ENCODE data around the genes TPH1, CSRP3 and NAV2.

GRCh38 chr11:17414073-17414676, 25.7 kb upstream of the KCNJ11 start:
- PRO-cap, result no peak

- PRO-cap, result no peak
Observed at GRCh38 chr11:17714094-17714872, 5.1 kb upstream of the MYOD1 start.

DNA sequence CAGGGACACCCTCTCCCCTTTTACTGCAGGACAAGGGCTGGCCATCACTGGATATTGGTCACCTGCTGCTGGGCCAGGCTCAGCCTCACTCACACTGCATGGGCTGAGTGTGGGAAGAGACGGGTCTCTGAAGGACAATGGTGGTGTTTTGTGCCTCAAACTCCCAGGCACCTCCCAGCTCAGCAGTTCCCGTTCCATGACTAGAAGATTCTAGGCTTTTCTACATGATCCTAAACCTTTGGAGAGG, 27.4 kb downstream of the KCNC1 start:
- PRO-cap, result no peak

DNA sequence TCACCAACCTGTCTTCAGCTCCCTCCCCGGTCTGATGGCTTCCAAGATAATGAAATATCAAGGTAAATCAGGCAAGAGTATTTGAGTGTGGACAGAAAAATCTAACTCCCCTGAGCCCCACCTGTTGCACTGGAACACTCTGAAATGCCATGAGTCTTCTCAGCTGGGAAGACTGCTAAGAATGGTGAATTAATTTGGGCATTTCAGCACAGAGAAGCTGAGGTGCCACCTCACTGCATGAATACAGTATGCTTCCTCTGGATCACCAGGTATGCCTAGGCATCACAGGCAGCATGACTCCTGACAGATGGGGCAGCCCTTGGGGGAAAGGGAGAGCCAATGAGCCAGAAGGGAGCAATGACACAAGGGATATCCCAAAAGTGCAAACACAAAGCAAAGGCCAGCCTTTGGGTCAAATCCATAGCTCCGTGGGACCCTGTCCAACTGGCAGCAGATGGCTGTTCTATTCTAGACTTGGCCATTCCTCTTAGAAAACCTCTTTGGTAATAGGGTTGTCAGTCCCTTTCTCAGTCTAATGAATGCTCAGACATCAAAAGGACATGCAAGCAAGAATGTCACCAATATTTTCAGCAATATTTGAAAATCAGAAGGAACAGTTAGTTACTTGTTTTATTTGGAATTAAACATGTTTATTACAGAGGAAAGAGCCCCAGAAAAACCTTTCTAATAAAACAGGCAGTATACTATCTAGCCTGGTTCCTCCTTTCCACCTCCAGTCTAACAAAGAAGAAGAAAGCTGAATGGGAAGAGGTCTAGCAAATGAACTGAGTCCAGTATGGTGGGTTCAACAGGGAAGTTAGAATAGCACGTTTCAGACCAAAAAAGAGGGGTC, 73.3 kb downstream of the SERGEF start:
- PRO-cap, result no peak

- PRO-cap, result no peak
Observed at GRCh38 chr11:18046175-18046578, at the start of gene TPH1. Gene TPH1, minus strand, starts transcription at chr11:18046269.

- PRO-cap, result no peak
Observed at GRCh38 chr11:18320097-18320491, 1.8 kb downstream of the HPS5 start.

DNA sequence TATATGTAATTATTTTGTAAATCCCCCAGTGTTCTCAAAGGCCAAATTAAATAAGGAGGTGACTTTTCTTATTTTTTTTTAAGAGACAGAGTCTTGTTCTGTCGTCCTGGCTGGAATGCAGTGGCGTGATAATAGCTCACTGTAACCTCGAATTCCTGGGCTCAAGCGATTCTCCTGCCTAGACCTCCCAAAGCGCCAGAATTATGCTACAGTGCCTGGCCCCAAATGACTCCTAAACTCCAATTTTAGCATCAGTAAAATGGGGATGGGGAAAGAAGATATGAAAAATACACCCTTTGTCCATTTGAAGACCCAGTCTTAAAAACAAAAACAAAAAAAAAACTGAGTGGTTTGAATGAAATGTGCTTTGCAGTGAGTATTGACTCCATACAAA, 863 bp downstream of the GTF2H1 start:
- PRO-cap, result no peak

DNA sequence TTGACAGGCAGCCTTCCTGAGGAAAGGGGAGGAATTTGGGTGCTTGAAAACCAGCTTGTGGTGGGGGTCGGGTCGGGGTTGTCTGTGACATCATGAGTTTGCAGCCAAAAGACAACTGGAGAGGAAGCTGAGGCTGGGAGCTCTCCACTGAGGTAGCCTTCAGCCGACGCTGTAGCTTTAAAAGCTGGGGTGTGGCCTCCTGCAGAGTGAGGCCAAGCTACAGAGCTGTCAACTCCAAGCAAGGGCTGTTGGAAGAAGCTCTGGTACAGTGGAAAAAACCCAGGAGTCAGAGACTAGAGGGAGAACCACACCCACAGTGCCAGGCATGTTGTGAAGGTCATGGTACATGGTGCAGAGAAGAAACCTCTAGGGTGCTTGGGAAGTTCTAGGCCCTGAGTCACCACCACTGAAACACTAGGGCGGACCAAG, 10.8 kb upstream of the LDHA start:
- PRO-cap, result bidirectional peak, plus-strand start at position 107 of the sequence, minus-strand start outside the sequence; unidirectional peak, plus-strand start at position 322 of the sequence

DNA sequence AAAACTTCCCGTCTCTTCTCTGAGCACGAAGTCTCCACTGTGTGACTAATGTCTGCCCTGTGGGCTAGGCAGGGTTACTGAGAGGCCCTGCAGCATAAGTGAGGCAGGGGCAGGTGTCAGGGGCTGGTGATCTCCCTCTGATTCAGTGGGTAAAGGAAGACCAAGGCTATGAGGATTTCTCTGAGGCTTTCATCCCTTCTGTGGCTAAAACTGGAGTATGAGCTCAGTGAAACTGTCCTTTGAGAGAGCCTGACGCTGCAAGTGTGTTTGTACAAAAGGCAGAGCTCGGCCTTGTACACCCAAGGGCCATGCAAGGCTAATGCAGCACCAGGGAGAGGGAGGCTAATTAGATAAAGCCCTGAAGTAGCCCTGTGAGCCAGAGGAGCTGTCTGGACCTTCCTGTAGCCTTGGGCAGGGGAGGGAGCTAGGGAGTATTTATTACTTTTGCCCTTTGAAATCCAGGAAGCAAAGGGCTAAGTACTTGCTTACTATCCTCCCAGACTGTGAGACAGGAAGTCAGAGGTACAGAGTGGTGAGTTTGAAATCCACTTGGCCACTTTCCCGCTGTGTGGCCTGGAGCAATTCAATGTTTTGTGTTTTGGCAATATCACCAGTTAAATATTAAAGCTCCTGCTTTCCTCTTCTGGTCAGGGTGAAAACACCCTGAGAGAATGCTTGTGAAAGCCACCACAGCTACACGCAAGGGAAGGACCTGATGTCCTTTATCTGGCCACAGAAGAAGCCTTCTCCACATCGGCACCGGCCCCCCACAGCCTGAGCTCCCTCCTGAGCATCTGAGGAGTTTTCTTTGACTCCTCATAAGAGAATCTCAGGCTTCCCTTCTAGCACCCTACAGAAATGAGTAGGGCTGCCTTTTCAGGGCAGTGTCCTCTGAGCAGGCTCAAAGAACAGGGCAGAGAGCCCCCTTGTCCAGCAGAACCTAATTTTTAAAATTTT, 10.1 kb upstream of the LDHA start:
- PRO-cap, result bidirectional peak, plus-strand start at position 504 of the sequence, minus-strand start at position 467 of the sequence

DNA sequence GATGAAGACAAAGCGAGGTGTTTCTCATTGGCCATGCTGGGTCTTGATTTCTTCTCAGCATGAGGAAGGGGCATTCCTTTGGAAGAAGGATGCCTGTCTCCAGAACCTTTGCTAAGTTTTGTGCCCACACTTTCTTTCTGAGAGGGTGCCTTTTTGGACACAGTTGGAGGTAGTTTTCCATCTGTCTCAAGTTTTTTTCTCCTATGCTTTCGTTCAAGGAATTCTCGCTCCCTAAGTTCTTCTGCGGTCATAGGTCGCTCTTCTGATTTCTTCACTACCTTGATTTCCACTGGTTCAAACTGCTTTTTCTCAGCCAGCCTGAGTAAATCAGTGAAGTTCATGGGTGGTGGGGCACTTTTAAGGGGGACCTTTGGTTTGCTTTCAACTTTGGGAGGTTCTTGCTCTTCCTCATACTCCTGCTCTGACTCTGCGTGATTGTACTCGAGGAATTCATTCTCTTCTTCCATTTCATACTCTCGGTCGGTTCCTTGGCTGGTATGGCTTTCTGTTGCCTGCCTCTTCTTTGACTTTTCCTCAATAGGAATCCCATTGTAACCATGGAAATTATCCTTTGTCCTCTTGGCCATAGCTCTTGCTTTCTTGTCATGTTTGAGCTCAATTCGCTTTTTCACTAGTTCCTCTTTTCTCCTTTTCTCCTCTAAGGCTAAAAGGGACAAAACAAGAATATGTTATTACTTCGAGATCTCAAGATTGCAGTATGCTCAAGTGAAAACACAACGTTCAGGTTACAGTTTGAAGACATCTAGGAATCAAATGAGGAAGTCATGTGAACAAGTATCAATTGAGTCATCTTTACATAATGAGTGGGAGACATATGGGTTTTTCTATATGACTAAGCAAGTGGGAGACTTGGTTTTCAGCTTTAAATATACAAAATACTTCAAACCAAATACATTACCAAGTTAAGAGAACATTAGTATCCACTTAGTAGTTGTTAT, 16.1 kb downstream of the MISFA start:
- PRO-cap, result no peak

DNA sequence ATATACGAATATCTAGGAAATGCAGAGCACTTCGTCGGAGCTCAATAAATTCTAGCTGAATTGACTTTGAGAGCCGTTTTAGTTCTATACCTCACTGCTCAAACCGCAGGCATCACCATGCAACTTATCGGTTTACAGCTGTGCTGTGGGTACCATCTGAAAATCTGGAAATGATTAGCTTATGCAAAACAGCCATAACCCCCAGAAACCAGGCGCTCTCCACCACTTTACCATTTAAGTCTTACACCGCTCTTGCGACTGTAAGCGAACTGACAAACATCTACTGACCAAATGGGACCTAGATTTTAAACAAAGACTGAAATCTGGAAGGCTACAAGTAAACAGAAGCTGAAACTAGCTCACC, 925 bp downstream of the SPTY2D1 start:
- PRO-cap, result bidirectional peak, plus-strand start at position 234 of the sequence, minus-strand start at position 134 of the sequence

DNA sequence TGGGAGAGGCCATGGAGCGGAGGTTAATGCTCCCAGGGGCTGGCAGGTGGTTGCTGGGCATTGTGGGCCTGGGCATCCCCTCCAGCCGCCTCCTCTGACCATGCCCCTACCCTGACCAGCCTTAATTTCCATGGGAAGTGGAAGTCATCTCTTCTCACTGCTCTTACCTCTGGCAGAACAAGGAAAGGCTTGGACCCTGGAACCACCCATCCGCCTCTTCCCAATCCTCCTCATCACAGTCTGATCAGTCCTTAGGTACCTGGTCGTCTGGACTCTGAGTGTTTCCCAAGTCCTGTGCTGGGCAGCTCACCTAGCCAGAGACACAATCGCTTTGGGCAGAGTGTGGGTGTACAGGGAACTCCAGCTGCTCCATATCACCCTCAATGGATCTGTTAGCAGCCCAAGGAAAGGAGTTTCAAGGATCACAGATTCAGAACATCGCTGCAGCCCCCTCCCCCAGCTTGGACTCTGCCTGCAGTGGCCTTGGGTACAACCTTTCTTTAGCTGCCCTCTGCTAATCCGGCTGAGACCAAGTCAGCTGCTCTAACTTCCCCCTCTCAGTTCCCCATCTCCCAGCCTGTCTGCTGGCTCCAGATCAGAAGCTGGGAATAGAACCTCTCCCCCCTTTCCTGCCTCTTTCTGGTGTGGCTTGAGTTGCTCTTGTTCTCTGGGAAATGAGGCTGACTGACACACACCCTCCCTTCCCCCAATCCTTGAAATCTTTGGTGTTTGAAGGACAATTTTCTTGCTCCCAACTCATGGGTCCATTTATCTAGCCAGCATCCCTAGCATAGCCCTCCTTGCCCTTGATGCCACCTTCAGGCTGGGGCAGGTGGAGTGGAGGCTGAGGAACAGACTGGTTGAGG, 1.2 kb downstream of the TMEM86A start:
- PRO-cap, result no peak

DNA sequence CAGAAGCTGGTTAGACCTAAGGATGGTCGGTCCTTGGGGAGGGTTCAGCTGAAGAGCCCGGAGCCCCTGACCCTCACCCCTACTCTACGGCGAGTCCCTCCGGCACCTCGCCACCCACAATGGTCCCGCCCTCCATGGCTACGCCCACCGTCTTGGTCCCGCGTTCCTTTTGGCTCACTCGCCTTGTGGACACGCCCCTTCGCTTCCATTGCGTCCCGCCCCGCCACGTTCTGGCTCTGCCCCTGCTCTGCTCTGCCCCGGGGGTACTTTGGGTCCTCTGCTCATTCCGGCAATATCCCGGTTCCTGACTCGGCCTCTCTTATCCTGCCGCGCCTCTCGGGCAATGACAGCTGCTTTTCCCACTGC, 4.9 kb downstream of the IGSF22 start:
- PRO-cap, result bidirectional peak, plus-strand start at position 284 of the sequence, minus-strand start at position 109 of the sequence

DNA sequence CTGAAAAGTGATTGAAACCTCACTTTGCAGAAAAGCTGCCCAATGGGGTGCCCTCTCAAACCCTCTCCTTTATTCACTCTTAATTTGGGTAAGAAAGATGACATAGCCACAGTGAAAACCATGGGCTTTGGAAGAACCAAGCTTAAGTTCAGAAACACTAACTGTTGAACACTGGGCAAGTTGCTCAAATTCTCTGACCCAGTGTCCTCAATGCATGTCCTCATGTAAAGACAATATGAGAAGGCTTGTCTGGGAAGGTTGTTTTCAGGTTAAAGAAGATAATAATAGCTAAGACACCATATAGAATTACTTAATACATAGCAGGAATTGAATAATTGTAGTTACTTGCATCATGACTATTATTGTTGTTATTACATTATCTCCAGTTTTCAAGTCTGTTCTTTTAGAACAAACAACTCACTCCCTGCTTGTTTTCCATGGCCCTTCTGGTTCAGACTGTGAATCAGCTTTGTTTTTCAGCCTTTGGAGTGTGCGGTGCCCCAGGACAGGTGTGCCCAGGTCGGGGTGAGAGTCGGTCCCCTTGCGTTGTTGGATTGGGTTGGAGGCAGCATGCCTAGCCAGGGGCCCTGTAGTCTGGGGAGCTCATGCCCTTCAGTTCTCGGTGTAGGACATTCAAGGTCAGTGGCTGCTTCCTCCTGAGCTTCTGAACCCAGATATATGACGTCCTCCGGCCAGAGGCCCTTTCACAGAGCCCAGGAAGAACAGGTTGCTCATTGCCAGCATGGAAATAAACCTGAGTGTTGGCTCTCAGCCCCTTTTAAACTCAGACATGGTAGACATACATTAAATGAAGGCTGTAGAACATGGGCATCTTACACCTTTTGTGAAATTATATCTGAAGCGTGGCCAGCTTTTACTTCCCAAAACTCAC, 2.9 kb downstream of the CSRP3 start:
- PRO-cap, result no peak

GRCh38 chr11:19201724-19202708, at the start of gene CSRP3:
Gene CSRP3, minus strand, starts transcription at chr11:19201983.
- PRO-cap, result no peak

GRCh38 chr11:19218714-19219392, 17.1 kb upstream of the CSRP3 start:
- PRO-cap, result no peak

GRCh38 chr11:19359332-19360118, 118.8 kb upstream of the E2F8 start:
- PRO-cap, result no peak

DNA sequence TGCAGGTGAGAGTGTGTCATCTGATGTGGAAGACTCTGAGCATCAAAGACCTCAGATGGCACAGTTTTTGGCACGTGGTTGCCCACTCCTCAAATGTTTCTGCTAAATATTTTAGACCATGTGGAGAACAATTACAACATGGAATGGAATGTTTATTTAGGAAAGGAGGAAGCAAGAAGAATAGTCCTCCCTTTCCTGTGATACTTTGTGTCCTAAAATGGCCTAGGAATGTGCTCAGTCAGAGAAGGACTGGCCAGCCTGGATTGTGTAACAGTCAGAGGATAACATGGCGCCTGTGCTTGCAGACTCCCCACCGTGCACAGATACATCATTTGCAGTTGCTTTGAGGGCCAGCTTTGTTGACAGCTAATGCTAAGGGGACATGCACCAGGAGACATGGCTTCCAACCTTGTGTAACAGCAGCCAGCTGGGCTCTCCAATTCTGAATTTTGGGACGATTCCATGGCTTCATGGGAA, 129.7 kb upstream of the E2F8 start:
- PRO-cap, result no peak

DNA sequence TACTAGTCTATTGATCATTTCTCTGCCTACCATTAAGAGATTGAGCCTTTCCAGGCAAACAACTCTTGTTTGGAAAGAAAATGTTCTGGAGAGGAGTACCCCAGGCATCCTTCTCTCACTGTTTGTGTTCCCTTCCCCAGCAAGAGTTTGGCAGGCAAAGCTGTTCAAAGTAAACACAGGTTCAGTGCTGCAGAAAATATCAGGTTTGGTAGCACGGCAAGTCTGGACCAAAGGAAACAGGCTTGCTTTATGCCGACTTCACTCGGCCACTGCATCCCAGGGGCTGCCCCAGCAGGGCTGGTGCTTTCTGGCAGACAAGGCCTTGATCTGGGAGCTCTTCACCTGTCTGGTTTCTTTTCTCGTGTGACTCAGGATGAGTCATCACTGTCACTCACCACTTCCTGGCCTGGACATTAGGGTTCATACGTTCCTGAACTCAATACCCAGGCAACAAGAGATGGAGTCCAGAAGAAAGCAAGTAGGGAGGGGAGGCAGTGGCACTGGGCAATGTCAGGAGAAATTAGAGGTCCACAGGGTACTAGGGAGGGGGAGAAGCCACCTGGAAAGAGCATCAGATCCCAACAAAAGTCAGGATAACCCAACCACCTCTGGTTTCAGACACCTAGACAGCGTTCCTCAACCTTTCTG, 52.5 kb upstream of the NAV2 start:
- PRO-cap, result no peak

DNA sequence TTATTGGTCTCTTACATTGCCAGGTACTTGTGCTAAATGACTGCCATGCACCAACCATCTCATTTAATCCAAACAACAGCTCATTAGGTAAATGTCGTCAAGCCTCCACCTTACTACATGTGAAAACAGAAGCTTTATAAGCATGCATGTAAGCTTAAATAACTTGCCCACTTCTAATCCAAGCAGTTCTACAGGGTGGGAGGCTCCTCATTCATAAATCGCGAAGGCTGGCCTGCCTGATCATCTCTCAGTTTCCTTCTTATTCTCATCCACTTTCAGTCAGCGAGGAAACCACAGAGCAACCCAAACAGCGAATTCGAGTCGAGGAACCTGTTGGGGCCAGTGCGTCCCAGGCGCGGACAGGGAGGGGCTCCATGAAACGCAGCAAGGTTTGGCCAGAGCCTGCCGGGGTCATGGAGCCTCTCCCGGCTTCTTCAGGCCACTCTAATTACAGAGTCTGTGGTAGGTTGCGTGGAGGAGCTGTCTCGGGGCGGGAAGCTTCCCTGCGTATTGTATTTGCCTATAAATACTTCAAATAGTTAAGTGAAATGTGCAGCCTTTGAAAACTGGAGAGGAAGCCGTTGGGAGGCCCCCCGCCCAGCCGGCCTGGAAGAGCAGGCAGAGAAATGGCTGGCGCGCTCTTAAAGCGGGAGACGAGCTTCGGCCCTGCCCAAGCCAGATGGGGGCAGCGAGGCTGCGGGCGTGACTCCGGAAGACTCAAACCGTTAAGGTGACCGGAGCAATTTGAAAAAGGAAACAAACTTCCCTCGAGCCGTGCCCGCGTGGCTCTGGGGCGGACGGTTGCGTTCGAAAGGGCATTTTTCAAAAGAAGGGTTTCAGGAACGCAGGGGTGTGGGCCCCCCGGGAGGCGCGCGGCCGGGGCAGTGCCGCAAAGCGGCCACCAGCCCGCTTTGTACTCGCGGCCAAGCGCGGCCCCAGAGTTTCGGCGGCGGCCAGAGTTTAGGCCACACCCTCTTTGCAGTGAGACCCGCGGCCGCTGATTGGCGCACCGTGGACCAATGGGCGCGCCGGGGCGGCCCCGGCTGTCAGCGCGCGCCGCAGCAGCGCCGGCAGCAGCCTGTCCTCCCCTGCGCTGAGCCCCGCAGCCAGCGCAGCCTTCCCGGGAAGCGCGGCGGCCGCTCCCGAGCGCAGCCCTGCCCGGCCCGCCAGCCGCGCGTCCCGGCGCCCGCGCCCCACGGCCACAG, at the start of gene NAV2:
NAV2 (plus strand) TSS at position 1,081 of the 1,205 bp plus-strand sequence.
- PRO-cap, result no peak